Fibroblast of the aortic adventitia (primary cell): ENCODE measurements around a stretch of chr6.

DNA sequence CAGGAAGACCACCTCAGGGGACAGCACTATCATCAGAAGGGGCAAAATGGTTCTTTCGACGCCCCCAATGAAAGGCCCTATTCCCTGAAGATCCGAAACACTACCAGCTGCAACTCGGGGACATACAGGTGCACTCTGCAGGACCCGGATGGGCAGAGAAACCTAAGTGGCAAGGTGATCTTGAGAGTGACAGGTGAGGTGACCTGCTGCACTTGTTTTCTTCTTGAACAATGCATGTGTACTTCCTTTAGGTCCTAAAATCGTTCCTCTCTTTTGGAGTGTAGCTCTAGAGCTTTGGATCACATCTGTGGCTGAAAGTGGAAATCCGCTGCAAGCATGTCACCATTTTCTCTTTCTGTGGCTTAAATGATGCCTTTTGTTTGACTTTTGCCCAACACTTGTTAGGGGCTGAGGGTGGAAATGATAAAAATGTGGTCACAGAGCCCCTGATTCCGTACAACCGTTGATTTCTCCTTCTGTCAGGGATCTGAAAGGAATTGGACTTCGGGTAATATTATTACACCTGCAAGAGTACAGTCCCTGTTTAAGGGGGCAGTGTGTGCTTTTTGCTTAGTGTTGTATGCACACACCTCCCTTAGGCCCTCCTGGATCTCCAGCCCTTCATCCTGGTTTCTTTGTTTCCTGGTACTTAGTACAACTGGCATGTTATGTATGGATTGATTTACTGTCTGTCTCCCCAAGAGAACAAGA lies 14.1 kb downstream of the CD83 start:
- CAGE, long polyA plus RNA: no peak

DNA sequence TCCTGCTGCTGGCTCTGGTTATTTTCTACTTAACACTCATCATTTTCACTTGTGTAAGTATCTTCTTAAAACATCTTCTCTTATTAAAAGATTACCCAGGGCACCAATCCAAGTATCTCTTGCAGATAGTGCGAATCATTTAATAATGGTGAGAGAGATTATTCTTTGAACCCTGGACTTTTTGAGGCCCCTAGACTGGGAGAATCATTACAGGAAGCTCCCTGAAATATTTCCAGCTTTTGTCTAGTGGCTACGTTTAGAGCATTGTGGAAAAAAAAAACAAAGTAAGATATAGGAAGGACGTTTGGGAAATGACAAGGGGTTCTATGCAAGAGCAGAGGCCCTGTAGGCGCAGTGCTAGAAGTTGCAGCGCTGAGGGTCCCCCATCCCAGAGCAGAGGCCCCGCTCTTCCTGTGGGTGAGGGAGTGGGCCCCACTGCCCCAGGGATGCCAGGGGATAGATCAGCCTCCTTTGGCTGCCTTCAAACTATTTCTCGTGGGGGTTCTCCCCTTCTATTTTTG lies 16.2 kb downstream of the CD83 start:
- CAGE, long polyA plus RNA: no peak

GRCh38 chr6:14476613-14477668 lies 359.4 kb downstream of the CD83 start:
- CAGE, long polyA plus RNA: no peak

DNA sequence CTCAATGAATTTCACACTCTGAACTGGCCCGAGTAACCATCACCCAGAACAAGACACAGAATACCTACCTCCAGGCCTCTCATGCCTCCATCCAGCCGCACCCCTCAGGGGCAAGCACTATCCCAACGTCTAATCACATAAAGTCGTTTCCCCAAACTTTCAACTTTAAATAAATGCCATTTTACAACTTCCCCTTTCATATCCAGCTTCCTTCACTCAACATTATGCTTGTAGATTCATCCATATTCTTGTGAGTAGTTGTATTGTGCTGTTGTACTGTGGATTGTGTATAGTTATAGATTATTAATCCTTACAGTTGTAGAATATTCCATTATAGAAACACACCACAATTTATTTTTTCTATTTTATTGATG lies 539.1 kb downstream of the CD83 start:
- CAGE, long polyA plus RNA: no peak

- CAGE, long polyA plus RNA: no peak
Measured at GRCh38 chr6:14729591-14730022, 516.3 kb upstream of the JARID2 start.

- CAGE, long polyA plus RNA: no peak
Measured at GRCh38 chr6:14815633-14816469, 430.0 kb upstream of the JARID2 start.

GRCh38 chr6:14826356-14826686 lies 419.5 kb upstream of the JARID2 start:
- CAGE, long polyA plus RNA: no peak

- CAGE, long polyA plus RNA: no peak
Measured at GRCh38 chr6:14841634-14841975, 404.3 kb upstream of the JARID2 start.

- CAGE, long polyA plus RNA: no peak
Measured at GRCh38 chr6:14966497-14966793, 279.4 kb upstream of the JARID2 start.

DNA sequence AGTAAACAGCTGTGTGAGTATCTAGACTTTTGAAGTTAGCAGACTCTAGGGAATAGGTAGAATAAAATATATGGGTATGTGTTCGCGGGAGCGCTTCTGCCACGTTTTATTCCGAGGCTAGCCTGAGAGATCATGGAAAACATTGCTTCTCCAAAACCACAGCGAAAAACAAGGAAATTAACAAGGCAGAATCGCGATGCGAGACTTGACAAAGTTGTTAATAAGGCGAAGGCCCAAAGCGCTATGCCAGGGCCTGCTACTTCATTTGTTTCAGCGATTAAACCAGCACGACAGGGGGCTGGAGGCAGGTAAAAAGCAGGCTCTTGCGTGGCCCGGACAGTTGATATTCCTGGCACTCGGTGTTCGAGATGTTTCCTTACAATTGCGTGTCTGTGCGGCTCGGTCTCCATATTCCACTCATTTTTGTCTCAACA lies 1.7 kb upstream of the JARID2 start:
- CAGE, long polyA plus RNA: no peak

DNA sequence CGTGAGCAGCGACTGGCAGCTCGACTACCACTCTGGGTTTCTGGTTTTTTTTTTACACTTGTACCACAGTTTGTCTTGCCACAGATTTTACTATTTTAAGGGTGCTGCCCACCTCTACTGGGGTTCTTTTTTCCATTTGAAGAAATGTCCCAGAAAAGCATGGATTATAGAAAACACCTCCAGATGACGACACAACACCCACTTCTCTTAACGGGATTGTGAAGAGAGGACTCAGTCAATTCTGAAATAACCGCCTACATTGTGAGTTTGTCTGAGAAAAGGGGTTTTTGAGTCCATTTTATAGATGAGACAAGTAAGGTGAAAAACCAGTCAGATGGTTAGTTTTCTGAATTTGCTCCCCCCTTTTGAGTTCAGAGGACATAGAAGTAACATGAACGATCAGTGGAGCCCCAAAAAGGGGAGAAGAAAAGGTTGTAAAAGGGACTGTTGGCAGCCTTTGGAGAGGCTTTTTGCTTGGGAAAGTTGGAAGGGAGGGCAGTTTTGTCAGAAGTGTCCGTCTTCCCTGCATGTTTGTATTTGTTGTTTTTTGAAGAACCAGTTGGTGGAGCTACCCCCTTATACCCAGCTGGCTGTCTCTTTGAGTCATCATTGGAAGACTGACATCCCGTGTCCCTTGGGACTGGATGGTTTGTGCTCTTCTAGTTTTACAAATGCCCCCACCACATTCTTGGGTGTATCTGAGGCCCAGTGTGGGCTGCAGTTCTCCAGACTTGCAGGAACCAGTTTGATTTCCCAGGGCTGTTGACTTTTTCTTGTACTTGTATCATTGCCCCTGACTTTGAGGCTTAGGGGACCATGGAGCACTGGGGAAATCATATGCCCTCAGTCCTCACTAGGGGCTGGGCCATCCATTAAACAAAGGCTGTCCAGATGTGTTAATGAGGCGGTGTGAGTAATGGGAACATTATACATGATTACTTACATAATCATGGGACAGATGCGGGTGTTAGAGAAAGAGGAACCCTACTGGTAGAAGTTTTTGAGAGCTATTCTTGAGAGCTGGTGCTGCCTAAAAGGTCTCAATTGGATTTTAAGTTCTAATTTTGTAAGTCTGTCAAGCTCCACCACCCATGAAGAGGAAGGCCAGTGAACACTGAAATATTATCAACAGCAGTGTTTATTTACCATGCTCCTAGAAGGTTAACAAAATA lies 8.1 kb downstream of the JARID2 start:
- CAGE, long polyA plus RNA: no peak

GRCh38 chr6:15258733-15260038 lies 13.3 kb downstream of the JARID2 start:
- CAGE, long polyA plus RNA: no peak

DNA sequence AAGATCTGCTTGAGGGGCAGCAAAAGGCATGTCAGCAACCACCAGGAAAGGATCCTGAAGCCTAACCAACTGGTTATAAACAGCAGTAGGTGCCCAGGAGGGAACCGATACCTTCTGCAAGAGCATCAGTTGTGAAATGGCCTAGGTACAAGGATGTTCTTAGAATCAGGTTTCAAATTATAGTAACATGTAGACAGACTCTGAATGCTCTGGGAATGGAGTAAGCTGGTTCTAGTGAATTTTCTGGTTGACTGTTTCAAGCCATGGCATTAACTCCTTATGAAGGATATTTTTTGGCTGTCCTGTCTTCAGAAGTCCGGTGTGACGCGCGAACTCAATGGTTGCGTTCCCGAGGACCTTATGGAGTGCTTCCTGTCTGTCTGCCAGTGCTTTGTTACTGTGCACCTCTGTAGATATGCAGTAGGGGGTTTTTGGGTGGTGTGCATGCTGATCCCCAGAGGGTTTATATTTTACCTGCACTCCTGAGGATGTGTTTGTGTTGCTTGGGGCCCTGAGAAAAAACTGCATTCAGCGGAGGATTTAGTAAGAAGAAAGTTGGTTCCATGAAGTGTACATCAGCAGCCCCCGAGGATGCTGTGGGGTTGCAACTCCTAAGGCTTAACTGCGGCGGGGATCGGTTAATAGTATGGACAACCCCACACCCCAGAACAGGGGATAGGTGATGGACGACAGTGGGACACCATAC lies 21.6 kb downstream of the JARID2 start:
- CAGE, long polyA plus RNA: no peak

DNA sequence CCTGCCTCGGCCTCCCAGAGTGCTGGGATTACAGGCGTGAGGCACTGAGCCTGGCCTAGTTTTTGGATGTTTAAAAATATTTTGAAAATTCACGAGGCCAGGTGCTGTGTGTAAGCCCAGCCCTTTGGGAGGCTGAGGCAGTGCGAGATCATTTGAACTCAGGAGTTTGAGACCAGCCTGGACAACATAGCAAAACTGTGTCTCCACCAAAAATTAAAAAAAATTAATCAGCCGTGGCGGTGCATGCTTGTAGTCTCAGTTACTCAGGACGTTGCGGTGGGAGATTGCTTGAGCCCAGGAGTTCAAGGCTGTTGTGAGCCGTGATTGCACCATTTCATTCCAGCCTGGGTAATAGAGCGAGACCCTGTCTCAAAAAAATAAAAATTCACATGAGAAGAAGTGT lies 45.0 kb downstream of the JARID2 start:
- CAGE, long polyA plus RNA: no peak

- CAGE, long polyA plus RNA: no peak
Measured at GRCh38 chr6:15292890-15293766, 47.3 kb downstream of the JARID2 start.

DNA sequence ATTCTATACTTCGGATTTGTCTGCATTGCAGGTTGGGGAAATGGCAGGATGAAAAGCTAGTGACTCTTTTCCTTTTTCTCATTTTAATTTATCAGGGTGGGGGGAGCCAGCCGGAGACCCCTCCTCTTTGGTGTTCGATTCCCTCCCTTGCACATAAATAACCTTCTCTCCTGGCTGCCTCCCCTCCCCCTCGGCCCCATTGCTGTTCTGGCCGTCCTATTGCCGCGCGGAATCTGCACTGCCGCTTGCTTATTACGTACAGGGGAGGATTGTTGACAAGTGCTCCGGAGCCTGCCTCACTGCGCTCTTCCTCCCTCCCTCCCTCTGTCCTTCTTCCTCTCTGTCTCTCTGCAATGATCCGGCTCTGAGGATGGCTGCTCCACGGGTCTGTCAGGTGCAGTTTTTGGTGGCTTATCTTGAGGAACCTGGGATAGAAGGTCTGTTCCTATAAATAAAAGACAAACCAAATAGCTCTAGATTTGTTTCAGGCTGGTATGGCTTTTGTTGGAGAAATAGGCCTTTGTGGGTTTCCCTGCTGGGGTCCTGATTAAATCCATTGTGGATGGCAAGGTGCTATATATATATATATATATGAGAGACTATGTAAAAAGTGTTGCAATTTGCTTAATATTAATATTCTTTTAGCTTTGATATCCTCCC lies 154.8 kb downstream of the JARID2 start:
- CAGE, long polyA plus RNA: no peak

DNA sequence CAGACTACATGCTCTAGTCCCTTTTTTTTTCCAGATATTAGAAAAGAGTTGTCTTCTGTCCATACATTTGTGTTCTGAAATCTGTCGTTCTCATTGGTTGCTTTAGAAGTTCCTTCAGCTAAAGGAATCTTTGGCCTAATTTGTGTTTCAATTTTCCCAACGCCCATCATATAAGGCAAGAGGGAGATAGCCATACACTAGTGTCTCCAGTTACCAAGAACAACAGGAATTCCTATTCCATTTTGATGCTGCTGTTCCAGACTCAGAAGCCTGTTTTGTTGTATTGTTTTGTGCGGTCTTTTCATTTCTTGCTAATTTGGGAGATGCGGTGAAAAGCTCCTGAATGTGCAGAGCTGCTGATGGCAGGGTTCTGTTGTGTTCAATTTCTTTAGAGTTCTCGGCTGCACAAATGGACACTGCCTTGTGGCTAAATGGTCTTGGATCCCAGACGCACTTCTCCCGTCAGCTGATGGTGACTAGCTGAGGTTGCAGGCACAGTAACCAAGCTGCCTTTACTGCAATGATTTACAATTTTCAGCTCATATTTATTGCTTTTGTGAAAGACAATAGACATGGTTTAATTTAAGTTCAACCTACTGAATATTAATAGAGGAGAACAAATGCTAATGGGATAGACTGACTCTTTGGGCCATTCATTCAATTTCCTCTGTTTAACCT lies 159.2 kb downstream of the JARID2 start:
- CAGE, long polyA plus RNA: no peak

GRCh38 chr6:15505446-15506139 lies 157.2 kb downstream of the DTNBP1 start:
- CAGE, long polyA plus RNA: no peak

DNA sequence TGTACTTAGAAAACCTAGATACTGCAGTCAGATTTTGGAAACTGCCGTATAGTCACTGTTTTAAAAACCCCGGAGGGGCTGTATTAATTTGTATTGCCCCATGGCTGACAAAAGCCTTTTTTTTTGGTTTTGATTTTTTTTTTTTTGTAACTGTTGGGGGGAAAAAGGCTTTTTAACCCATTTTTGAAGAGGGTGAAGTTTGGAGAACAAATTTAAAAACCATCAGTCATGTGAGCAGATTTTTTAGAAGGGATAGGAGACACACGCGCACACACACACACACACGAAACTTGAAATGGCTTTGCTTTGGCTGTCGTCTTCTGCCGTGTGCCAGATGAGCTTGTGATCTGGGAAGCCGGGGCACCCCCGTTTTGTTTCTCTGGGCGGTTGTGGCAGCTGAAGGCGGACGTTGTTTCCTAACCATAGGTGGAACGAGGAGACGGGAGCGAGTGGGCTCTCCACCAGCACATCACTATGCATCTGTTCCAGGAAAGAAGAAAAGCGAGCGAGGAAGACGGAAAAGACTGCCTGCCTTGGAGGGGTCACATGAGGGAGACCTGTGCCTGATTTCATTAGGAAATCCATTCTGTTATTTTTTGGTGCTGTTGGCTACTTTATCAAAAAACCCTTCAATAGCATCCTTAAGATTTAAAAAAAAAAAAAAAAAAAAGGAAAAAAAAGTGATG lies 142.3 kb downstream of the DTNBP1 start:
- CAGE, long polyA plus RNA: no peak

DNA sequence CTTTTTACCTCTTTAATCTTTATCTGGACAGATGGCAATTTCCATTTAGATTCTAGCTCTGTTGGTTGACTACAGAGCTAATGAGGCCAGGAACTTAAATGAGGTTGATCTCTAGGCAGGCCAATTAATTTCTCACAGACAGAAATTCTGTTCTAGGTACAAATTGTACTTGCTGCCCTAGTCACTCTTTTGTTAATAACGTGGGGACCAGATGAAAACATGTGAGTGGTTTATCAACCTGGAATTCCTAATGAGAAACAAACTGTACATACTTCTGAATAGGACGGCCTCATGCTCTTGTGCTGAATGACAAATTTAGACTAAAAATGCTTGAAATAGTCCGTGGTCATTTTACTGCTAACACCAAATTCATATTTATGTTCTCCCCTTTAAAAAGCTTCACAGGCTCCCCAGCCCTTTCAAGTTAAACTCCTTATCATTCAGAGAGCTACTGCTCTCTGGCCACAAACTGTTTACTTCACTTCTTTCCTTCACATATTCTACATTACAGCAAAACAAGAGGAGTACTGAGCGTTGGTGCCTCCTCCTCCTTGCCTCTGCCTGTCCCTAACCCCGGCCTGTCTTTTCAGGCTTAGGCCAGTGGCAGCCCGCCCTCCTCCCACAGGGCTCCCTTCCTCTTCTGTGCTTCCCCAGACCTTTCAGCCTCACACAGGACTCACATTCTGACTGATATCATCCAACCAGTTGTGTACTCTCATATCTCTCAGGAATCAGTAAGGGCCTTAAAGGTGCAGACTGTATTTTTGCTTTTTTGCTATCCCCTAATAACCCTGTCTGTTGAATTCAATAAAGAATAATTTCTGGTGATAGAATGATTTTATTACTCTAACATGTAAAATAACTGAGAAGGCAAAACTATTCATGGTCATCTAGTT lies 41.3 kb downstream of the DTNBP1 start:
- CAGE, long polyA plus RNA: no peak